NB4 (cell line): ENCODE measurements around the genes ADAMTSL2 and RXRA.

DNA sequence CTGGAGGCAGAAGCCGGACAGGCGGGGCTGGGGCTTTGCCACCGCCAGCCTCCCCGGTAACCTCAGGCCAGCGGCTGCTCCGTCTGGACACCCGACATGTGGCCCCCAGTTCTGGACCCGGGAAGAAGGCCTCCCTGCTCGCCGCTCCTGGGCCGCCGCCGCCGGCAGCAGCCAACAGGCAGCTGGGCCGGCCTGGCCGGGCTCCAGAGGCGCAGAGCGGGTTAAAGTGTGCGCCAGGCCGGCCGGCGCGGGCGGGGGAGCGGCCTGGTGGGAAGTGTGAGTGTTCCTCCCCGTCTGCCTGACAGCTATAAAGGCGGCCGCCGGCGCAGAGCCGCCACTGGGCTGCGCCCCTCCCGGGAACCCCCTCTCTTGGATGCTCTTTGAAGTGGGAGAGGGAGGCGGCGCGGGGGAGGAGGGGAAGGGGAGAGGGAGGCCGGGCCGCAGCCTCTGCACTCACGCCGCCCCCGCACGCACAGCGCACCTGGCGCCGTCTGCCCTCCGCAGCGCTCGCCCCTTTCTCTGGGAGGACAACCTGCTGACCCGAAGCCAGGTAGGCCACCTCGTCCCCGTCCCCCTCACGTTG, at the start of gene ADAMTSL2:
Gene ADAMTSL2 (plus strand): TSS at position 337 of the 583 bp plus-strand sequence.
- RRBS = 31% methylated on average over 28 of the region's 52 CpGs

DNA sequence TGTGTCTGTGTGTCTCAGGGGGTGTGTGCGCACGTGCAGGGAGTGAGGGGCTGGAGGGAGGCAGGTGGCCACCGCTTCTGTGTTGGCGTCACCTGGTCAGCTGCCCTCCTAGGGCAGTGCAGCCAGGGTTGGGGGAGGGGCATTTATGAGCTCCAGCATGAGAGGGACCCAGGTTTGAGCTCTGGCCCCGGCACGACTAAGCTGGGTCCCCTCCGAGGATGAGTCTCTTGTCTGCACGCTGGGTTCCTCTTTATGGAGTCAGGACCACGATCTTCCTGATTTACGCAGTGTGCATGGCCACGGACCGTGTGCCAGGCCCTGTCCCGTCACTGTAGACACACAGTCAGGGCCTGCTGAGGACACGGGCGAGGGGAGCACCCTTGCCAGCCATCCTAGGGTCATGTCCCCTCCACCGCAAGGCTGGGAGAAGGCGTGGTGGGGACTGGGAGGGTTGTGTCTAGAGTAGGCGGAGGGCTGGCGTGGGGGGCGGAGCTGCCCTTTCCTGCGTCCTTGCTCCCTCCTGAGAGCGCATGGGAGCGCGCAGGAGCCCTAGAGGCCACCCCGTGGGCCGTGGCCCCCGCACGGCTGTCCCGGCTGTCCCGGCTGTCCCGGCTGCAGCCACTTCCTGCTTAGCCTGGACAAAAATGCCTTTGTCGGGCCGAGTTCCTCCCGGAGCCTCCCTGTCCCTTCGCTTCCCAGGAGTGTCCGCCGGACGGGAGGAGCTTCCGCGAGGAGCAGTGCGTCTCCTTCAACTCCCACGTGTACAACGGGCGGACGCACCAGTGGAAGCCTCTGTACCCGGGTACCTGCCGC, 4.8 kb downstream of the ADAMTSL2 start:
- RRBS = 85% methylated on average over 14 of the region's 47 CpGs

- RRBS = no CpG with 5 or more reads among the region's 24 CpGs
These were observed 23.8 kb downstream of the FAM163B start for GRCh38 chr9:133585291-133585812.

DNA sequence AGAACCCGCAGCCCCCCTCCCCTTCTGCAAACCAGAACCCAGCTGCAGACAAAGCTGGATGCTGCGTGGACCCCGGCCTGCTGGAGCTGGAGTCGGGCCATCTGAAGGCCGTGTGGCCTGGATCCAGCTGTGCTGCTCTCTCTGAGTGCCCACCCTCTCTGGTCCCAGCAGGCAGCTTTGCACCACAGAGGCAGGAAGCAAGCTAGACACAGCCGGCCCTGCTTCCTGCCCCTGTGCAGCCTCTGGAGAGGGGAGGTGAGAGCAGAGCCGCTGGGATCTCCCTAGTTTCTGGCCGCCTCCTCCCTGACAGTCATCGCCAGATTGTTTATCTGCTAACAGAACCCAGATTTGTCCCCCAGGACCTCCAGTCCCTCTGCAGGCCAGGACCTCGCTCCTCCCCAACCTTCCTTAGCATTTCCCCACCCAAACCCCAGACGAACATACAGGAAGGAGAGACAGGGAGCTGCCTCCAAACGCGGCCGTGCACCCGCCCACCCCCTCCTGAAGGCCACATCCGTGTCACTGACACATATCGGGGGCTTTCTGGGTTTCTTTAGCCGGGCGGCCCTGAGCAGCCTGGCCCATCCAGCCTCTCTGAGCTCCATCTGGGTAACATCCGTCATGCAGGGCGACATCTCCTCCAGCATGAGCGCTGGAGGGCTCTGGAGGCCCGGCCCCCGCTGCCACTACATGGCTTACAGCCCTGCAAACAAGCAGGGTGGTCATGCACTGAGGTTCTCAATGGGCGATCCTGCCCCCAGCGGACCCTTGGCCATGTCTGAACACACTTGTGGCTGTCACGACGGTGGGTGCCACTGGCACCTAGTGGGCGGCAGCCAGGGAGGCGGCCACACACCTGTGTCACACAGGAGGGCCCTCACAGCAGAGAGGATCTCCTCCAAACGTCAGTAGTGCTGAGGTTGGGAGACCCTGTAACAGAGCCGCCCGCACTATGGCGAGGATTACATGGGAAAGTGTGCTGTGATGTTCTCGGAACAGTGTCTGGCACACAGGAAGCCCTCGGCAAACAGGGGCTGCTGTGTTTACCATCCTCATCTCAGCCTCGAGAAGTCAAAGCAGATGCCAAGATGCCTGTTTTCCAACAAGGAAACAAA, 47.6 kb downstream of the DBH start:
- RRBS = 0% methylated on average over 1 of the region's 37 CpGs

- RRBS = no CpG with 5 or more reads among the region's 20 CpGs
These were observed 22.3 kb downstream of the SARDH start for GRCh38 chr9:133715728-133716386.

DNA sequence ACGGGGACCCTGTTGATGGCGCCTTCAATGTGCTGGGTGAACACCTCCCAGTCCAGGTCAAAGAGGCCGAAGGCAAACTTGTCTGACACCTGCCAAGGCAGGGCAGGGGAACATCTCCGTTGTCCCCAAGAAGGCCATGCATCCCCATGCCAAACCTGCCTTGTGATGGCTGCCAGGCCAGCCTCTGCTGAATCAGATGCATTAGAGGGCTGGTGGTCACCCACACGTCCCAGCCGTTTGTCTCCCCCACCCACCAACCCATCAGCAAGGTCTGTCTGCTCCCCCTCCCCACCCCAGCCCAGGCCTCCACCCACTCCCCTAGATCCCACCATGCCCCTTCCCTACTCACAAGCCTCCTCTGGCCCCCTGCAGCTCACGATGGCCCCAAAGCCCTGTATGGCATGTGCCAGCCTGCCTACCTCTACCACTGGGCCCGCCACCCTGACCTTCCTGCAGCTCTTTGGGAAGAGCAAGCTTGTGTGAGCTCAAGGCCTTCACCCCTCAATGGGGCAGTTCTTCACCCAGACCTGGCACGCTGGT, 20.7 kb downstream of the SARDH start:
- RRBS = no CpG with 5 or more reads among the region's 9 CpGs

DNA sequence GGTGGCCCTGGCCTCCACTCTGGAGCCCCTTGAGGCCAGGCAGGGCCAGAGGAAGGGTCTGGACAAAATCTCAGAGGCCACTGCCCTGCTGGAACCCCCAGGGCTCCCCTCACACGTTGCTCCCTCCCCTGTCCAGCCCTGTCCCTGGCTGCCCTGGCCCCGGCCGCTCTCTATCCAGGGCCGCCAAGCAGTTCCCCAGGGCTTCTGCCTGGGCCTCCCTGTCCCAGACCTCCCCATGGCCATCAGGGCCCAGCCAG, 108.2 kb upstream of the SARDH start:
- RRBS = no CpG with 5 or more reads among the region's 4 CpGs

- RRBS = 97% methylated on average over 2 of the region's 24 CpGs
These were observed 59.9 kb downstream of the VAV2 start for GRCh38 chr9:133932156-133932777.

GRCh38 chr9:133963234-133963601, 28.9 kb downstream of the VAV2 start:
- RRBS = no CpG with 5 or more reads among the region's 10 CpGs

GRCh38 chr9:133971535-133972485, 20.3 kb downstream of the VAV2 start:
- RRBS = no CpG with 5 or more reads among the region's 25 CpGs

GRCh38 chr9:133973492-133974273, 18.4 kb downstream of the VAV2 start:
- RRBS = 95% methylated on average over 1 of the region's 25 CpGs

DNA sequence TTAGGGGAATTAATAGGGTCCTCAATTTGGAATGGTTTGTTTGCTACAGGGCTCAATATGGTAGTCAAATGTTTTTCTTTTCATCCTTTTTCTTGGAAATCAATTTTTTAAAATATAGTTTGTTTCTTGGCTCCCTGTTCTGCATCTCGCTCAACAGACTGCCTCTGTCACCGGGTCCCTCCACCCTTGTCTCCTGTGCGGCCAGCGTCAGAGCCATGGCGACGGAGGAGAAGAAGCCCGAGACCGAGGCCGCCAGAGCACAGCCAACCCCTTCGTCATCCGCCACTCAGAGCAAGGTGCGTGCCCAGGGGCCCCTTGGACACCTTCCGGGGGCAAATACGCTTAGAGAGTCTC, 3.8 kb downstream of the WDR5 start:
- RRBS = no CpG with 5 or more reads among the region's 14 CpGs

DNA sequence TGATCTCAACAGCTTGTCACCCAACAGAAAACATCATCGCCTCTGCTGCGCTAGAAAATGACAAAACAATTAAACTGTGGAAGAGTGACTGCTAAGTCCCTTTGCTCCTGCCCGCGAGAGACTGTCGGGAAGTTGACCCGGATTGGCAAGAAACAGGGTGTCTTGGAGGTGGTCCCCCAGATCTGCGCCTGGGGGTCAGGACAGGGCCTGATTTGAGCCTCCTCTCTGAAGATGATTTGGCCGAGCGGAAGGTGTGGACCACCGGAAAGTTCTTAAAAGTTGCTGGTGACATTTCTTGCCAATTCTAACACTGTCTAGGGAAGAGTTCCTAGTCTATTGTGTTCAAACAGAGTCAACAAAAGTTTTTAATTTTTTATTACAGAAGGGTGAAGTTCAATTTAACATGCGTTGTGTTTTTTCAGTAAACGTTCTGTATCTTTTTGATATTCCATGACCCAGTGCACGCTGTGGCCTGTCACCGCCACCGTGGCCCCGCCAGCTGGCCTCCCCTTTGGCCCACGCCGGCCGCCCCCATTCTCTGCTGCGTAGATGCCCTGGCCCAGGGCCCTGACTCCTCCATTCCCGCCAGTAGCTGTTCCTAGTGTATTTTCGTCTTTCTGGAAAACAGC, 22.1 kb downstream of the WDR5 start:
- RRBS = no CpG with 5 or more reads among the region's 22 CpGs

DNA sequence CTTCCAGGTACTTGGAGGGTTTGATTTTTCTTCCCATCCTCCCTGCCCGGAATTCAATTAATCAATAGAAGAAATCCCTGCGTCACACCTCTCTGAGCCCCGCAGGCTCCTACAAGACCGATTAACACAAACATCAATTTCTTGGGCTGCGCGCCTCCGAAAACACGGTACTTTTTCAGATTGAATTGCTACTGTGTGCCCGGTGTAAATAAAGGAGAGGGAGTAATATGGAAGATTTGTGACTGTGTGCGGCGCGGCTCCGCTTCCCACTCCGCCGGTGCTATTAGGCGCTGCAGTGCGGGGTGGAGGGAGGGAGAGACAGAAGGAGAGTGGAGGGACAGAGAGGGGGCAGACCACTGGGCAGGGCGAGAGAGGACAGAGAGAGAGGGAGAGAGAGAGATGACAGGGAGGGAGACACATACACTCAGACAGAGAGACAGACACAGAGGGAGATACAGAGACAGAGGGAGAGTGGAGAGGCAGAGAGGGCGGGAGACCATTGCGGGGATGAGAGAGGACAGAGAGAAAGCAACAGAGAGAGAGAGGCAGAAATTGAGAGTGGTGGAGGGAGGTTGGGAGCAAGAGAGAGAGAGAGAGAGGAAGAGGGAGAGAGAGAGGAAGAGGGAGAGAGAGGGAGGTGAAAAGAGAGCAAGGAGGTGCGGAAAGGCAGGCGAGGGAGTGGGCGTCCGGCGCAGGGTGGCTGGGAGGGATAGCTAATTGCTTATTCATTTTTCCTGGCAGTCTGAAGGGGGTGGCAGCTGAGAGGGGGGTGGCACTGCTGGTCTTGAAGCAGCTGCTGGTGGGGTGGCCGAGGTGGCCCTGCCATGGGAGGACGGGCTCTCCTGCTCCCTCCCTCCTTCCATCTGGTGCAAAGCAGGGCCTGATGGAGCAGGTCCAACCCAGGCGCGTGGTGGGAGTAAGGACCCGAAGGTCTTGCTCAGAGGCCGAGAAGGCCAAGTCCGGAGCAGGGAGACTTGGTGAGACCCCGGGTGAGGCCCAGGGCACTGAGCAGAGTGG, 53.5 kb downstream of the WDR5 start:
- RRBS = no CpG with 5 or more reads among the region's 33 CpGs

DNA sequence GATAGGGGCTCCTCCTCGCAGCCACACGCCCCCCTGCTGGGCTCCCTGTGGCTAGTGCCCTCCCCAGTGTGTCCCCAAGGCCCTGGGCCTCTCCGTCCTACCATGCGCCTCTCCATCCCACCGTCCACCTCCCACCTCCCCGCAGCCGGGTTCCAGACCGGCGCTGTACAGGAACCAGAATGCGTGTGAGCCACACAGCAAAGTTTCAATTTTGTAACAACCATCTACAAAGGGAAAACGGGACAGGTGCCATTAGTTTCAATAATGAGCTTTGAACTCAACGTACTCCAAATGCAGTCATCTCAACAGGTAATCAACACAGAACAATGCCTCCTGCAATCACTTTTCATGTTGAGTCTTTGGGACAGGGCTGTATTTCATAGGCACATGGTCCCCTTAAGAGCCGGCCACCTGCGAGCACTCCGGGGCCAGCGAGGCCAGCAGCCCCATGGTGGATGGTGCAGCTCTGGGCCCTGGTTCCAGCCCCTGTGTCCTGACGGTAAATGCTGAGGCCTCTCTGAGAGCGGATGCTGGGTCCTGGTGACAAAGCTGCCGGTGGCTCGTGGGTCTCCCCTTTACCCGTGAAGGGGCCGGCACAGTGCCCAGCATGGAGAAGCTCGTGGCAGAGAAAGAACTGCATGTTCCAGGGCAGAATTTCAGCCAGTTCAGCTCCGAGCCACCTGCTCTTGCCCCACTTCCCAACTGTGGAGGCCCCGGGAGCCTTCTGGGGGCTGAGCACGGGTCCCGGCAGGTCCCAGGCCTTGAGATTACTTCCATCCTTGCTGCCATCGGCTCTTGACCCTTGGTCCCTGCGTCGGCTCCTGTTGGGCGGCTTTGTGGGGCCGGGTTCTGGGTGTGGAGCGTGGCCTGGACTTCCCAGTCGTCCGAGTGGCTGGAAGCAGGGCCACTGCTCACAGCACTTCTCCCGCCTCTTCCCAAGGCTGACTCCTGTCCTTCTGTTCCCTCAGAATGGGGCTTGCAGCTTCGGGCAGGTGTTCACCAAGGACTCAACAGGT, 54.5 kb downstream of the WDR5 start:
- RRBS = no CpG with 5 or more reads among the region's 37 CpGs

- RRBS = no CpG with 5 or more reads among the region's 18 CpGs
These were observed 62.8 kb upstream of the RXRA start for GRCh38 chr9:134263400-134263927.

DNA sequence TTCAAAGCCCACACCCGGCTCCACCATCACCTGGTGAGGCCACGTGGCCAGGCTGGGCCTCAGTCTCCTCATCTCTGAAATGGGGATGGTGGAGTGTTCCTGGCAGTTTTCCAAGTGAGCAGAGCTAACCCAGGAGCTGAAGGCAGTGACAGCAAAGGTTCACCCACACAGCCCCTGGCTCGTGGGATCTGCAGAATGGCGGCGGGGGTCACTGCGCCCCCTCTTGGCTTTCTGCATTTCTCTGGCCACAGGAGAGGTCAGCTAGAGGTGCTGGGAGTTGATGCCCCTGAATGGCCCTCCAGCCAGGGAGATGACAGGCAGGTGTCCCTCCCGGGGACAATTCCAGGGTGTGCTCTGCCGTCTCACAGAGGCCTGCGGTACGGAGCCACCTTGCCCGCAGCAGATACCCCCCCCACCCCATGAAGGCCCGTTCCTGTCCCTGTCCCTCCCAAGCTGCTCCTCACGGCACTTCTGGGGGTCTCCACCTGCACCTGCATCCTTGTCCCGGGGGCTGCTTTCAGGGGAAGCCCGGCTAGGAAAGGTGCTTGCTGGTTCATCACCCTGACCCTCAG, 61.8 kb upstream of the RXRA start:
- RRBS = 100% methylated on average over 1 of the region's 15 CpGs

DNA sequence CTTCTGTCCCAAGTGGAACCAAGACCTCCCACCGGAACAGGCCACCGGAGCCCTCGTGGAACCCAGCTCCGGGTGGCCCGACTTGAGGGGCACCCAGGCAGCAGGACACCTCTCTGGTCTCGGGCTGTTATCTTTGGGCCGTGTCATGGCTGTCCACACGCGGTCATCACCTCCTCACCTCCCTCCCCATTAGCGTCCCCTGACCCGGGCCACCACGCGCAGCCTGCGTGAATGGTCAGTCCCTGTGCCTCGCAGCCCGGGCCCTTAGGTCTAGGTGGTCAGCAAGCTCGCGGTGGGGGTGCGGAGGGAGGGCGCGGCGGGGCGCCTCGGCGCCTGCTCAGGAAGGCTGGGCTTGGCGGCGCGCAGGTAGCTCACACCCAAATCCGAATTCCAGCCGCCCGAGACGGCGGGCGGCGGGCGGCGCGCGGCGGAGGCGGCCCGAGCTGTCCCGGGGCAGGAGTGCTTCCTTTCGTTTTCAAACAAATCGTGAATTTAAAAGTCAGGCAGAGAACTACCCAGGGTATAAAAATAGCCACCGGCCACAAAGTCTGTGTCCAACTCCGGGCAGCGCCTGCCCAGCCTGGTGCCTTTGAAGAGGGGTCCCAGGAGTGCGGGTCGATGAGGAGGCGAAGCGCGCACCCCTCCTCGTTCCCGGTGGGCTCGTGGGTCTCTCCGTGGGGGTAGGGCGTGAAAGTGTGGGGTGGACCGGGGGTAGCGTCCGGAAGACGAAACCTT, 1.0 kb upstream of the RXRA start:
- RRBS = 15% methylated on average over 20 of the region's 62 CpGs

DNA sequence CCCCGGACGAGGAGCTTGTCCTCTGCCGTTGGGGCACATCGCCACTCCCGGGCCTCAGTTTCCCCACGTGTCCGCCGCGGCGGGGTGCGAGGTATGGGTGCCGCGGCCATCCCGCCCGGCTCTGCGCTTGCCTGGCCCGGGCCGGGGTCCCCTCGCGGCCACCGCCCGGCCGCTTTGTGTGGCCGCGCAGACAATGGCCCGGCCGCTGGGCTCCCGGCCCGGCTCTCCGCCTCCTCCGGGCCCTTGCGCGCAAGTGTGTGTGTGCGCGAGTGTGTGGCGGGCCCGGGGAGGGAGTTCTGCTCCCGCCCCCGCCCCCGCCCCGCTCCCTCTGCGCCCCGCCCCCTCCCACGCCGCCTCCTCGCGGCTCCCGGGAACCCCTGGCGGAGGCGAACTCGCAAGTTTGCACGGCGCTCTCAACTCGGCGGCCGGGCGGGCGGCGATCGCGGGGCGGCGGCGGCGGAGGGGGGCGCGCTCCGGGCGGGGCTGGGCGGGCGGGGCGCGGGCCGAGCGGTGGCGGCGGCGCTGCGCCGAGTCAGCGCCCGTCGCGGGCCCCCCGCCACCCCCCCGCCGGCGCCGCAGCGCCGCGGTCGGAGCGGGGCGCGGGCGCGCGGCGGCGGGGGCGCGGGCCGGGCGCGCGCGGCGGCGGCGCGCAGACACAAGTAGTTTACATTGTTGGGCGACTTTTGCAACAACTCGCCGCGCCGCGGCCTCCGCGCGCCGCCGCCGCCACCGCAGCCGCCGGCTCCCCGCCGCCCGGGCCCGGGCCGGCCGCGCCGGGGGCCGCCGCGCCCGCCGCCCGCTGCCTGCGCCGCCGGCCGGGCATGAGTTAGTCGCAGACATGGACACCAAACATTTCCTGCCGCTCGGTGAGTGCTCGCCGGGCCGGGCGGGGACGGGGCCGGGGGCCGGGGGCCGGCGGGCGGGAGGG, at the start of gene RXRA:
Gene RXRA (plus strand): TSS at position 662 of the 928 bp plus-strand sequence.
- RRBS = under 1% methylated on average over 99 of the region's 158 CpGs

DNA sequence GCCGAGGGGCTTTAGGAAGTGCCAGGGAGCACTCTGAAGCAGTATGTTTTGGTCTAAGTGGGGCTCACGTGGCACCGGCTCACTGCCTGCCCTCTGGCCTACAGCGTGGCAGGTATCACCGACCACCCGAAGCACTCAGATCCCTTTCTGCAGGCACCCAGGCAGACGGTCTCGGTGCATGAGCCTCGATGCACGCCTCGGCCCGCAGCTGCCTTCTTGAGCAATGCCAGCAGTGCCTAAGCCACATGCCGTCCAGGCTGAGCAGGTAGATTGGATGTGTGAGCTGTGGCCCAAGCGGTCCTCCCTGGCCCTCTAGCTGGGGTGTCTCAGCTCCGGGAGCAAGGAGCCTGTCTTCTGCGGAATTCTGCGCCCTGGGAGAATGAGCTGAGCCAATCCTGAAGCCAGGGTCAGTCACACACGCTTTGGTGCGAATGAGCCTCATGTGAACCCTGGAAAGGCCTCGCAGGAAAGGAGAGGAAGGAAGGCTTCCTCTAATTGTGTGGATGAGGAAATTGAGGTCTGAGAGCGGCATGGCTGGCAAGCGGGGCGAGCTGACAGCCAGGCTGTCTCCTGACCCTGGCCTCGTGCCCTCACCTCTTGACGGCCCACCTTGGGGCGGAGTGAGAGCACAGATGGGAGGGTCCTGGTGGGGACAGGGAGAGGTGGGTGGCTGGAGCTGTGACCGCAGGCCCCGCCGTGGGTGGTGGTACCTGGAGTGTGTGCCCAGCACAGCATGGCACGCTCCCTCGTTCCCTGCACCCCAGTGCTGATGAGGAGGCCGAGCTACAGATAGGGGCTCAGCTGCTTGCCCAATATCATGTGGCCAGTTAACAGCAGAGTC, 14.4 kb downstream of the RXRA start:
- RRBS = no CpG with 5 or more reads among the region's 32 CpGs